ENCODE measurements around the gene MAGEE2.

GRCh38 chrX:74291704-74292866 lies 11.9 kb upstream of the ZCCHC13 start:
- PRO-cap, 10 experiments = peak in 9 of 10 experiments; most common plus-strand start chrX:74292694 (in 2); most common minus-strand start chrX:74292583 (in 9)

DNA sequence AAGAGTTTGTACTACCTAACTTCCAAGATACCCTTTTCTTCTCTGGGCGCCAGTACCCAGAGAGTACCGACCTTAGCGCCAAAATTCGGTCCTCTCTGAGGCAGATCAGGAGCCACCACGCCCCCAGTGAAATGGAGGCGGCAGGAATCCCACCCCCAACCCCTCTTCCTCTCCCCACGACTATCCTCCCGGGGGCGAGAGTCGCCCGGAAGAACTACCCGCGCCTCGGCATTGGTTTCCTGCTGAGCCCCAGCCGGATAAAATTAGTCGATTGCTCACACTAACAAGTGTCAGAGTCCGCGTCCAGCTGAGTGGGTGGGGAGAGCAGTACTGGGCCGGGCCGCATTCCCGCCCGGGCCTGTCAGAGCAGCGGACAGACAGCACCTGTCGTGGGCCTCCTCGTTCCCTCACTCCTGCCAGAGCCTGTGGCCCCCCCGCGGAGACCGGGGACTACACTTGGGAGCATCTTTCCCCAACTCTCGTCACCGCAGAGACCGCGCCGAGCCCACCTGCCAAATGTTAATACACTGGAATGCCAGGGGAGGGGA lies 78.7 kb downstream of the RLIM start:
- PRO-cap, 10 experiments = peak in 5 of 10 experiments; most common plus-strand start position 345 of the sequence (in 2); most common minus-strand start position 216 of the sequence (in 1)

DNA sequence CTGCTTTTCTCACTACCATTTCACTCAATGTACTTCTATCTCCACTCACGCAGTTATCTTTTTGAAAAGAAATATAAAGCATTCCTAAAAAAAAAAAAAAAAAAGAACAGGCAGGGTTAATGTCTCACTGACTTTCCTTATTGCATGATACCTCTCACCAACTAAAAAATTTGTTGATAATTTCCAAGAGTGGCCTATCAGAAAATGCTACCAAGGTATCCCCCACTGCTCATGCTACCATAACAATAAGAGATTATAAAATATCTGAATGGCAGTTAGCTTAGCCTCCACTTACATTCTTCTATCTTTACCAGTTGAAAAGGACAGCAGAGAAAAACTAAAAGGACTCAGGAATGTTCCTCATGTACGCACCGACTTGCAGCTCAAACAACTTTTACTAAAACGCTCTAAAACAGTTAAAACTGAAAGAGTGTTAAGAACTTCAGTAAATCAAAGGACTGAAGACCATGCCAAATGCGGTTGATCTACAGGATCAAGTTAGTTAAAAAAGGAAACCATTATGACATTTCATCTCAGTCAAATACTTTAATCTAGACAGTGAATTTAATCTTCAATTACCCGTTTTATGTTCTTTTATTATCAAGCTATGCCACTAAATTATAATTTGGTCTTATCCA lies 6.0 kb downstream of the RLIM start:
- PRO-cap, 10 experiments = no peak in any of the 10 experiments

DNA sequence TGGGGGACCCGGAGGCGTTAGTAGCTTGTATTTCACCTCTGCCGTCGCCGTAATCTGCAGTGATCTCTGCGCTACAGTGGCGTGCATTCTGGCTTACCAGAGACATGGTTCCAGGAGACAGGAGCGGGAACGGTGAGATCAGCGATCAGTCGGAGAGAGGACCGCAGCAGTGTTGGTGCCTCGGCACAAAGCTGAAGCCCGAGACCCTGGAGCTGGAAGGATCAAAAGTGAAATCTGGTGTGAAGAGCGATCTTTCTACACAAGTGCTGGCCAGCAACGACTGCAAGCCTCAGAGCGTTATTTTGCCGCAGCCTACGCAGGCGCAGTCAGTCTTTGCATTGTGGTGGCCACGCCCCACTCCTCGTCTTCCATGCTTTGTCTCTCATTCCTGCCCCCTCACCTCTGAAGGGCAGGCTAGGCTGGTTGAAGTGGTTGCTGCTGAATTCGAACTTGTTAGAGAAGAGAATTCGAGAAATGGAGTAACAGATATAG lies at the start of gene MAGEE2:
TSS of gene MAGEE2 (minus strand) at position 309 of the 492 bp plus-strand sequence.
- PRO-cap, 10 experiments = peak in 1 of 10 experiments; most common plus-strand start position 385 of the sequence (in 1); most common minus-strand start position 291 of the sequence (in 1)

GRCh38 chrX:77651996-77652513 lies 134.0 kb downstream of the ATRX start:
- PRO-cap, 10 experiments = no peak in any of the 10 experiments

DNA sequence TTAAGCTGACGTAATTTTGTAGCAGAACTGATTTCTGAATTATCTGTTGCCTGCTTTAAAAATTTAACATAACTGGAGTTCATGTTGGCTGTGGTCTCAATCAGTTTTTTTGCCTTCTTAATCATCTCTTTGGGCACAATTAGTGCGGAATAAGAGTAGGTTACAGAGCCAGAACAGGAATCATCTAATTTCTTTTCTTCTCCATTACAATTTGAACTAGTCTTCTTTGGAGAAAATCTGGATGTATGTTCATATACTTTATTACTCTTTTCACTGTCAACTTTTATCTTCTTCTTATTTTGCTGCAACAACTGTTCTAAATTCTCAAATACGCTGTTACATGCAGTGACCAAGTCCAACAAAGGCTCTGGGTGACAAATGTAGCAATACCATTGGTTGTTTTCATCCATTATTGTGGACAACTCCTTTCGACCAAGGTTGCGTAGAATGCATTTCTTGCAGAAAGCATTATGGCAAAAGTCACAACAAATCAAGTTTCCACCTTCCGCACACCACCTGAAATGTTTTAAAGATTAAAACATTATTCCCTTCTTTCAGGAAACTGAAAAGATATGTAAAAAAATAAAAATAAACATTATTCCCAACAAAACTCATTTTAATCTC lies 101.8 kb downstream of the ATRX start:
- PRO-cap, 10 experiments = no peak in any of the 10 experiments

DNA sequence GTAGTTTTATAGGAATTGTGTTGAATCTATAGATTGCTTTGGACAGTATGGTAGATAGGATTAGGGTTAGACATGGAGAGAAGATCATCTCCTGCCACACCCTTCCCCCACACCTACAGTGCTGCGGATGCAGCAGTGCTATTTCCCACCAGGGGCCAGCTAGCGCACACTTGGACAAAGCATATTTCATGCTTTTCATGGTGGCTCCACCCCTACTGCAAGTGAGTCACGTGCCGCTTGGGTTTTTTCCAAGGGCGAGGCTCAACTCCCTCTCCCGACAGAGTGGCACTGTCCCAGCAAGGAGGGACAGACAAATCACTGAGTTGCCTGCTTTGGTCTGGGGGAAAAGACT lies 54.9 kb upstream of the PGAM4 start:
- PRO-cap, 10 experiments = peak in 3 of 10 experiments; most common plus-strand start position 280 of the sequence (in 2)

DNA sequence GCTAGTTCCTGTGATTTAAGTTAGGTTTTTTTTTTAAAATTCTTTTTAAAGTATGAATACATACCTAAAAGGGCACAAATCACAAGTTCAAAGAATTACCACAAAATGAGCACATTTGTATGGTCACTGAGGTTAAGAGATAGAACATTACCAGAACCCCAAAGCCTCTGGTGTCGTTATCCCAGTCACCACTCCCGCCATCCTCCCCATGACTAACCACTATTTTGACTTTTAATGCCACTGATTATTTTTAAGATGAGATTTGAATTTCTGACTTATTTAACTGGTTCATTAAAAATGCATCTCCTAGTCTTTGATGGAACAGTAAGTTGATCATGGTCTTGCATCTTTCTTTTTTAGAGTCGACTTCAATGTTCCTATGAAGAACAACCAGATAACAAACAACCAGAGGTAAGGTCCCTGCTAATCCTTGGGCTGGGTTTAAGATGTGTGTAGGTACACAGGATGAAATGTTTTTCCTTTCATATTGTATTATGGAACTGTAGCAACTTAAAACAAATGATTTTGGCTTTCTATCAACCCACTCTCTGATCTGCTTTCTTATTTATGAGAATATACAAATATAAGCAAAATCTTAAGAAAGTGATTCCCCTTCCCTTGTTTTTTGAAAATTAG lies 5.6 kb downstream of the PGK1 start:
- PRO-cap, 10 experiments = no peak in any of the 10 experiments

DNA sequence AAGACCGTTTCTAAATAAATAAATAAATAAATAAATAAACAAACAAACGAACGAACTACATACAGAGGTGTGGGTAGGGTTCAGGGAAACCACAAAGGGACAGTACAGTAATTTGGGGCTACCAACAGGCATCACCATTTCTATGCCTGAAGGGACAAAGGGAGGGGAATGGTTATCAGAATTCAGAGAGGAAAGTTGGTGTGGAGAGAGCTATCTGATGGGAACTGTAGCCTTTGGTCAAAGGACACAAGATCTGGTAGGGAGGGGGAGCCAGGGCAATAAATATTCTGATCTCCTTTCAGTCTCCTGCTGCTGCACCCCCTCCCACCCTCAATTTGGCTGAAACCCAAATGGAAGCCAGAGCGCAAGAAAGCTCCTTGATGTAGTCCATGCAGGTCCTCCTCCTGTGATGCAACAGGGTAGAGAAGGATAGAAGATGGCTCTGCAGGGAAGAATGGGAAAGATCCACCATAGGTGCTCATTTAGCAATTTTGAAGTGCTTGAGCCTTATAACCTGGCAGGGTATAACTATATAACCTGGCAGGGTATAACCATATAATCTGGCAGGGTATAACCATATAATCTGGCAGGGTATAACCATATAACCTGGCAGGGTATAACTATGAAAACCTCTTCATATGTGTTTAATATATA lies 14.6 kb downstream of the PGK1 start:
- PRO-cap, 10 experiments = no peak in any of the 10 experiments

- PRO-cap, 10 experiments = no peak in any of the 10 experiments
Measured at GRCh38 chrX:78329387-78330121, 2.1 kb upstream of the CYSLTR1 start.

DNA sequence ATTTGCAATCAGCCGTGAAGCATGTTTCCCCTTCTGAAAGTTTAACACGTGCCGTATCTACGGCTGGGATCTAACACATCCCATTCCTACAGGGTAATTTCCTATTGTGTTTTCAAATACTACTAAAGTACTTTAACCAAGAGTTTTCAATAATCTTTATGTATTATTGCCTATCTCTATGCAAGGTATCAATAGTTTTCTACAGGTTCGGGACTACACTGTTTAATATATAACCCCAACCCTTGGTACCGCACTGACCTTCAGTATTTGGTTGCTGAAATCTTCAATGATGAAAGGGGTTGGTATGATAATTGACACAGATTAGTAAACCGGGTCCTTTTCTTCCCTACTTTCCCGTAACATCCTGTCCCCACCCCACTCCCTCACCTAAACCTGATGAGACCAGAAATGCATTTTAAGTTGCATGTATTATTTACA lies 825 bp upstream of the BRWD3 start:
- PRO-cap, 10 experiments = no peak in any of the 10 experiments

DNA sequence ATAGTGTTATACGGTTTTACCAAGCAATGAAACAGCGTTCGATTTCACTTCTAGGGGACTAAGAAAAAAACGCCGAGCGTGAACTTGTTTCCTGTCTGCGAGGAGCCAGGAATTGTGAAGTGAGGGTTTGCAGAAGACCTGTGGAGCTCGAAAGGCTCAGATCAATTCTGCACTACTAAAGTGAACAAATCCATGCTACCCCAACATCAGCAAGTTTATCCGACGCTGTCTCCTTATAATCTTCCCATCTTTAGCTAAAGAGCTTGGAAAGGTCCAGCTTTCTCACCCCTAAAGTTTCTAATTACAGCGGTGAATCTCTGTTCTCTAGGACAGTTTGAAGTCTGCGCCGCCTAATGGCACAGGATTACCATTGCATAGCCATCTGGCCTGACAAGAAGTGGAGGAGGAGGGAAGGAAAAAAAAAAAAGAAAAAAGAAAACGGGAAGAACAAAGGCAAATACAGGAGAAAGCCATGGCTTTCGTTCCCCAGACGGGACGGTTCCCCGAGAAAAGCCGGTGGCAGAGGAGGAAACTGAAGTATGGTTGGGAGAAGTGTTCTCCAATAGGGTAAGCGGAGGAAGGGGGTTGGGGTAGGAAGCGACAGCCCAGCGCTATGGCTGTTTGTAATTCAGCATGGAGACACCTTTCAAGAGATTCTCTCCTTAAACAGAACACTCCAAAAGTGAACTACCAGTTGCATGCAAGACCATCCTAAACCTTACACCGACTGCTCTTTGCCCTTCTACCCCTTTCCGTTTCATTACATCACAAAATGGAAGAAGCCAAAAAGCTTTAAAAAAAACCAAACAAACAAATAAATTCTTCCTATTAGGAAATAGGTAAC lies 80.8 kb downstream of the HMGN5 start:
- PRO-cap, 10 experiments = no peak in any of the 10 experiments

- PRO-cap, 10 experiments = peak in 1 of 10 experiments; most common plus-strand start chrX:81201136 (in 1)
Measured at GRCh38 chrX:81200891-81201249, 843 bp downstream of the HMGN5 start.

GRCh38 chrX:81940593-81940792 lies 738.6 kb downstream of the SH3BGRL start:
- PRO-cap, 10 experiments = no peak in any of the 10 experiments

DNA sequence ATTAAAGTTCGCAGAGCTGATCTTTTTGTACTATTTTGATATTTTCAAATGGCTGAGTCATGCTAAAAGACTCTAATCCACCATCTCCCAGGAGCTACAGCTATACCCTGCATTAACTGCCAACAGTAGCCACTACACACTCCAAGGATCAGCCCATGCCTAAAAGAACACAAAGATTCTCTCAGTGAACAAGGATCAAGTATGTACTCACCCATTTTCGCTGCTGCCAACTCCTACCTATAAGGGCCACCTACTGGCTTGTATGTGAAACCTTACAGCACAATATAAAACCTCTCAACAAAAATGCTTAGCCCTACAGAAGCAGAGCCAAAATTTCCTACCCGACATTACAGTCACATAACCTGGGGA lies 562.8 kb upstream of the POU3F4 start:
- PRO-cap, 10 experiments = no peak in any of the 10 experiments

DNA sequence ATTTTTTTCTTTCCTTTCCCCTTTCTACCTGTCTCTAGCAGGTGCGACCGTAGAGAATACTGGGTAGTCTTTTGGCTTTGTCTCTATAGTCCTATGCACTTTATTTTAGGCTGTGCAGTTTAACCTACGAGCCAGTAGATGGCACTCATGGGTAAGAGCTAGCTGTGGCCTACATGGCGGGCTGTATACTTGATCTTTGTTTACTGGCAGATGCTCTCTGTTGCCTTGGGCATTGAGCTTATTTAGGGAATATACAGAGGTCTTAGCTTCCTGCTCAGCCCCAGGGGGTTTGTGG lies 227.5 kb upstream of the HDX start:
- PRO-cap, 10 experiments = peak in 2 of 10 experiments; most common minus-strand start position 58 of the sequence (in 2)

- PRO-cap, 10 experiments = peak in 3 of 10 experiments; most common plus-strand start chrX:85244628 (in 1); most common minus-strand start chrX:85244889 (in 3)
Measured at GRCh38 chrX:85244359-85245434, 906 bp downstream of the ZNF711 start.

GRCh38 chrX:85963729-85964307 lies 83.5 kb downstream of the CHM start:
- PRO-cap, 10 experiments = no peak in any of the 10 experiments

- PRO-cap, 10 experiments = no peak in any of the 10 experiments
Measured at GRCh38 chrX:86046266-86046630, 1.1 kb downstream of the CHM start.

DNA sequence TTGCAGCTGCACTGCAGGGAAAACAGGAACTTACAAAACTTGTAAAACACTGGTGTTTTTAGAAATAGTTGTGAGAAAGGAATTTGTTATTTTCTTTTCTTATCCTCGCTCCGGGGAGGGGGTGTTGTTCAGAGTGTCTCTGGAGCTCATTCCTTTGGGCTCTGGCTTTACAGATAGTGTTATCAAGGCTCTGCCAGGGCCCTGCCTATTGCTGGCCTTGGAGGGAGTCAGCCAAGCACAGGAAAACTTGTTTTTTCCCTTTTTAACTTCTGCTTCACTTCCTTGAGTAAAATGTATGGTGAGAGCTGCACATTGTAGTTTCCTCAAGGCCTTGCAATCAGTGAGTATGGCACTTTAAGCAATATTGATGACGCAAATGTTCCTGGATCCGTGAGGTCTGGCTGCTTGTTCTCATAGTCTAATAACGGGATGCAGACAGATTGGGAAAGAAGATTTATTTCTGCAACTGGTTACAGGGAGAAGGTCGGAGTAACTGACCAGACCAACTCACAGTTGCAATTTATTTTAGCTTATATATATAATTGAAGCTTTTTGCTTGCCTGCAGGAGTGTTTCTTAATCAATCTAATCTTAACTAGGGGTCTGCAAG lies 536.7 kb downstream of the TGIF2LX start:
- PRO-cap, 10 experiments = no peak in any of the 10 experiments